Measurements from ENCODE around the gene RHBDF2.

DNA sequence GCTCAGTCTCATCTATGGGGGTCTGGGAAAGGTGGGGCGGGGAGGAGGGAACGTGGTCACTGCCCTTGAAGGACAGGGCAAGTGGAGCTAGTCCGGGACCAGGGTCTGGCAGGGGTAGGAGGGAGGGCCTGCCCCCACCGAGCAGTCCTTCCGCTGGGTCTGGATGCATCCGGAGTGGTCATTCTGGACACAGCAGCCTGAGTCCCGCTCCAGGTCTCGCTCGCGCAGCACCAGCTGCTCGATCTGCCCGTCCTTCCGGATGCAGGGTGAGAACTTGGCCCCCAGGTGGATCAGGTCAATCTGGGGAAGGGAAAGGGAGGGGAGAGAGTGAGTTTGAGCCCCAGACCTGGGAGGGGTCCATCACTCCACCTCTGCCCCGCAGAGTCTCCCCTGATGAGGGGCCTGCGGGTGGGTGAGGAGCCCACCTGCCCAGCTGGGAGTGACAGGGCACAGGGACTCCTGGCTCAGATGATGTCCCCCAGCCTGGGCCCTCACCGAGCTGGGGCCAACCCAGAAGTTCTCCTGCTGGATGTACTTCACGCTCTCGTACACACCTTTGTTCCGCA lies 6.9 kb downstream of the AANAT start:
- PRO-cap, result no peak

DNA sequence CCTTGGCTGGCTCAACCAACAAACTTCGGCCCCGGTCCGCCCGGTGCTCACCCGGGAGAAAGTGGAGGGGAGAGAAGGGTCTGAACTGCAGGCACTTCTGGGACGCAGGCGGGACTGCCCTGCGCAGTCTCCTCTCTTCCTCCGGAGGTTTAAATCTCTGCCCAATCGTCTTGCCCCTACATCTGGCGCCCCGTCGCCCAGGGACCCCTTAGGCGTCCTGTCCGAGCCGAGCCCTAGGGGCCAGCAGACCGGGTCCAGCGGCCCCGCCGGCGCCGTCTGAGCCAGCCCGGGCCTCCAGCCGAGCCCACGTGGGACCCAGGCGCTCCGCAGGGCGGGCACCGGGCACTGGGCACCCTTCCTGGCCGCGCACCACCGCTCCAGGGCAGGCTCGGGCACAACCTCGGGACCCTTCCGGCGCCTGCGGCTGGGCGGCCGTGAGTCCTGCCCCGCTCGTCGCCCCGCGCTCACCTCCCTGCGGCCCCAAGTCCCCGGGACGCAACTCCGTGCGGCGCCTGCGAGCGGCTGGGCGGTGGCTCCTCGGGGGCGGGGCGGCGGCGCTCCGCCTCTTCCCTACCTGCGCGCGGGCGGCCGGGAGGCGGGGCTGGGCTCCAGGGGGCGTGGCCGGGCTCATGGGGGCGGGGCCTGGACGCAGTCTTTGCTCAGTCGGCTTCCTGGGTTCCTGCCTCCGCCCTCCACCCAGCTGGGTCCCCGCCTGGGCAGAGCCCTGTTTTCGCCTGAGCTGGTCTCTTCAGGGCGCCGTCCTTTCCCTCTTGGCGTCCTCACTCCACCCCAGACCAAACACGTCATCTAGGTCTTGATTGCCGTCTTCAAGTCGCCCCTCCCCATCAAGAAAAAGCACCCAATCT lies at the start of gene RHBDF2:
TSS of gene RHBDF2 (minus strand) at position 539 of the 866 bp plus-strand sequence.
- PRO-cap, result unidirectional peak, minus-strand start at position 278 of the sequence; bidirectional peak, plus-strand start at position 662 of the sequence, minus-strand start at position 470 of the sequence

DNA sequence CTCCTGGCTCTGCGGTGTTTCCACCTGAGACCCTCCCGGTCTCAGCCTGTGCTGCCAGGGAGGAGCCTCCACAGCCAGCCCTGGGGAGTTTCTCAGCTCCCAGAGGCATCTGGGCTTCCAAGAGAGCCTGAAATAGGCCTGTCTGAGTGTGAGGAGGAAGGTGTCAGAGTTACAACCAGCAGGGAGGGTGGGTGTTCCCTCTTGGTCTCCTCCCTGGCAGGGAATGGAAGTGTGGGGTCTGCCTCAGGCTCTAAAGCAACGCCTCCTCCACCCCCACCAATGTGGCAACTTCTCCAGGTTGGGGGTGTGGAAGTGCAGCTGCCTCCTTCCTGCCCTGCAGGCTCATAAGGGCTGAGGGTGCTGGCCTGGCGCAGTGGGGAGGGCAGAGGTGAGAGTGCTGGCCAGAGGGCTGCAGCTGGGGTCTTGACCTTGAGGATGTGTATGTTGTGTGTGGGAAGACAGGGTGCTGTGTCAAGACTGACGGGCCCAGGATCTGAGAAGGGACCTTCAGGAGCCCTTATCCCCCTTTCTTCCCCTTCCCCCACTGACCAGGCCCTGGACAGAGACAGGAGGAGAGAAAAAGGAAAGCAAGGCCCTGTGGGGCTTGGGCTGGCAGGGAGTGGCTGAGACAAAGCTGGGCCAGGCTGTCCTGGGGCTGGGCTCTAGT lies 2.5 kb downstream of the CYGB start:
- PRO-cap, result no peak

DNA sequence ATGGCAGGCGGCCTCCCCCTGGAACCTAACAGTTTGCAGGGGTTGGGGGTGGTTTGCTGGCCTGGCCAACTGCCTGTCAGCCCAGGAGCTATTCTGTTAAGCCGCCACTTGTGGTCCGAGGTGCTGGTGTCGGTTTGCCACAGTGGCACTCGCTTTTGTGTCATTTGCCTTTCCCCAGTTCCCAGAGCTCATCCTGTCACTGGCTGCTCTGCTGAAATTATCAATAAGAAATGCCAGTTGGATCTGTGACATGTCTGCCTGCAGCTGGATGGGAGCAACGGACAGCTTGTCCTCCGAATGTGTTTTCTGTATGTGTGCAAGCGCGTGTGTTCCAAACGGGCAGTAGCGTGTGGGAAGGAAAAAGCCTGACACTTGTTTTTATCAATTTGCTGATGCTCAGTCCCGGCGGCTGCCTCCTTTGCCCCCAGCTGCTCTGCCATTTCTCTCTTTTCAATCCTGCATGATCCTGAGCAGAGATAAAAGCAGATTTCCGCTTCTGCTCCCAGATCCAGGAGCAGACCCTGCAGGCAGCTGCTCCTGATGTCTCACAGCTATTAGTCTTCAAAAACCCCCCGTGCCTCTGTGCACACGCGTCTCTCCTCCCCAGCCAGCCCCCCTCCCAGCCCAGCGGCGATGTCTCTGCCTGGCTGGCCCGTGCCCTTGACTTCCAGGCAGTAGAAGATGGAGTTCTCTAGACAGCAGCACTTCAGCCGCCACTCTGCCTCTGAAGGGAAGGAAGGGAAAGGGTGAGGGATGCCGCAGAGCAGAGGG lies 4.0 kb downstream of the PRCD start:
- PRO-cap, result no peak

GRCh38 chr17:76726994-76727140 lies 228 bp downstream of the METTL23 start:
- PRO-cap, result no peak

DNA sequence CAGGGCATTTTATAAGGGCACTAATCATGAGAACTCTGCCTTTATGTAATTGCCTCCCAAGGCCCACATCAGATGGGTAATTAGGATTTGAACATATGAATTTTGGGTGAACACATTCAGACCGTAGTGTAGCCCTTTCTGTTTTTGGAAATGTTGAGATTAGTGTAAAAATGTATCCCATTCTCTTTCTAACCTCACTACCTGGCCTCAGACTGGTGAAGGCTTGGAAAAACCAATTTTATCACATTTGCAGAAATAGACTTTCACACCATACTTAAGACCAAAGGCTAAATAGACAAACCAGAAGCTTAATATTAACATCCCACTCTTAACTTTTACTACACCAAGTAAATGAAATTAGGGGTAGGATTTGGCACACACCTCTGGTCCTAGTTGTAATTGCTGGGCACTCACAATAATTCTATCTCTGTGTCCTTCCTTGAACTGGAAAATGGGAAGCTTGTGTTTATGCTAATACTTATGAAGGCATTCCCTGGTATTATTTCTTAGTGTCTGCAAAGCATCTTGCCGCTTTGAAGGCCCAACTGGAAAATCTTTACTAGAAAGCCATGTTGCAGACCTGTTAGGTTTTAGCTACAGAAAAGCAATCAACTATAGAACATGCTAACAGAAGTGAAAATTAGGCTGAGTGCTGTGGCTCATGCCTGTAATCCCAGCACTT lies 4.9 kb downstream of the METTL23 start:
- PRO-cap, result no peak

GRCh38 chr17:76732689-76733785 lies 4.1 kb downstream of the SRSF2 start:
- PRO-cap, result no peak

- PRO-cap, result no peak
These were observed 26.3 kb upstream of the MGAT5B start for GRCh38 chr17:76841762-76842486.

GRCh38 chr17:77147370-77147752 lies 6.6 kb downstream of the SEC14L1 start:
- PRO-cap, result no peak

GRCh38 chr17:77188111-77188504 lies 47.3 kb downstream of the SEC14L1 start:
- PRO-cap, result no peak

GRCh38 chr17:77200711-77201088 lies 59.9 kb downstream of the SEC14L1 start:
- PRO-cap, result no peak

DNA sequence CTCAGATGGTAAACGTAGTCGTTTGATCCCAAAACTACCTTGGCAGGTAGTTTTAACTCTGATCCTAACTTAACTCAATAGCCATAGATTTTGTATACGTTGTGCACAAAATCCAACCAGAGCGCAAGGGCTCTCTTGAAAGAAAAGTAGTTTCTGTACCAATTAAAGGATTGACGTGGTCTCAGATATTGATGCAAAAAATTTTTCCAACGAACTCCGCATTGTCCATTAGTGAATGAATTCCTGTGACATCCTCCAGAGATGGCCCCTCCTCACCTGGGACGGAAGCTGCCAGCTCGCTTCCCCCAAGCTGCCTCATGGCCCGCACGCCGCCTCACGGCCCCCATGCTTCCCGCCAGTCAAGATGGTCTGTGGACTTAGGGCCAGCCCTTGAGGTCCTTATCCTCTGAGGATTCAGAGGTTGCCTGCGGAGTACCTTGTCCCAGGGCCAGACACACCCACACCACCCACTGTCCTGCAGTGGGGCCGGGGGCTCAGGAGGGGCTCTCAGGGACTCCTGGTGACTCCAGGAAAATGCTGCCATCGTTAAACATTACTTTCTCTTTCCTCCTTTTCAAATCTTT lies 67.1 kb upstream of the SEPTIN9 start:
- PRO-cap, result no peak

GRCh38 chr17:77287538-77288121 lies 6.3 kb downstream of the SEPTIN9 start:
- PRO-cap, result bidirectional peak, plus-strand start at chr17:77287958, minus-strand start at chr17:77287791

DNA sequence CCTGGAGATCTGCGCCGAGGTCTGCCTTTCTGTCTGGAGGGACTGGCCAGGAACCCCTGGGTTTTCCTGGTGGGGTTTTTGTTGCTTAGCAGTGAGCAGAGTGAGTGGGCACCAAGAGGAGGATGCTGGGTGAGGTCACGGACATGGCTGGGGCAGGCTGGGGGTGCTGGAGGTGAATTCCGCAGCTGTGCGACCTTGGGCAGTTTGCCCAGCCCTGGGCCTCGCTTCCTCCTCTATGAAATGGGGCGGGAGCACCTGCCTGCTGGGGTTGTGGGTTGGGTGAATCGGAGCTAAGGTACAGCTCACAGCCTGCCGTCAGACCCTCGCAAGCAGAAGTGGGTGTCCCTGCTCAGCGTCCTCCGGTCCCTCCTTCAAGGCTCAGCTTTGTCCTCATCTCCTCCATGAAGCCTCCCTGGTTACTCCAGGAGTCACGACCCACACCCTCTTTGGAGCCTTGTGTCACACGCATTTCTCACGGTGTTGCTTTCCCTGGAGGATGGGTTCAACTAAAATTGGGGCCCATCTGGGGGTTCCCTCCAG lies 23.9 kb downstream of the SEPTIN9 start:
- PRO-cap, result no peak

GRCh38 chr17:77394336-77395275 lies 113.3 kb downstream of the SEPTIN9 start:
- PRO-cap, result bidirectional peak, plus-strand start at chr17:77394721, minus-strand start at chr17:77394694

DNA sequence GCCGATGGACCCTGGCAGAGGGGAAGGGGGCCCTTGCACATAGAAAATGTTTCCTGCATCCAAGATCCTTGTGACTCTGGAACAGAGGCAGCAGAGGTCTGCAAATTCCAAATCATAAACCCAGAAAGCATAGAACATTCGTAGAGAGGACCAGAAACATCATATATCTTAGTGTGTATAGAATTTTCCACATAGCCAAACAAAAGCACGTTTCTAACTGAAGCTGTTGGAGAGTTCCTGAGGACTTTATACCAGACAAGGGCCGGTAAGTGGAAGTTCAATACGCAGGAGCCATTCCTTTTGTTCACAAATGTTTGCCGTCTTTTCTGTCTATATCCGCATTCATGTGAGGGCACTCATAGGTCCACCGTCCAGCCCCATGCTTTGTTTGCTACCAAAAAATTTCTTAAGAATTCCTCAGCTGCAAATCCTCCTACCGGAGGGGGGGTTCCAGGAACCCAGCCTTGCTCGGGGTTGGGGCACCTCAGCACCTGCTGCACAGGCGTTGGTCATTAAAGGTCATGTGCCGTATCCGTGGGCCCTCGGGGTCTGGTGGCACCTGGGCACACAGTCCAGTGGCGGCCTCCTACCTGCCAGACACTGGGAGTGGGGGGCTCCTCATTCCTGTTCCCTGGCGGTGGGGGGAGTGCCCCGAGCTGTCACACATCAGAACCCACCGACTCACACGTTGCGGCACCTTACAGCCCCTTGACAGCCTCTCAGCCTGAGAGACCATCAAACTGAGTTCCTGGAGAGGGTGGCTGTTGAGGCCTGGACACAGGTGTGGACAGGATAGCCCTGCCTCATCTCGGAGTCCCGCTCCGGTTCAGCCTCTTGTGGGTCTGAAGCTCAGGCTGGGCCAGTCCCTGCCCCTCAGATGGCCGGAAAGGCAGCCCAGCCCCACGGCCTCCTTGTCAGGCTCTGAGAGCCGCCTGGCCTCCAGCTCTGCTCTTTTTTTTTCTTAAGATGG lies 136.4 kb downstream of the SEPTIN9 start:
- PRO-cap, result unidirectional peak, plus-strand start at position 741 of the sequence

DNA sequence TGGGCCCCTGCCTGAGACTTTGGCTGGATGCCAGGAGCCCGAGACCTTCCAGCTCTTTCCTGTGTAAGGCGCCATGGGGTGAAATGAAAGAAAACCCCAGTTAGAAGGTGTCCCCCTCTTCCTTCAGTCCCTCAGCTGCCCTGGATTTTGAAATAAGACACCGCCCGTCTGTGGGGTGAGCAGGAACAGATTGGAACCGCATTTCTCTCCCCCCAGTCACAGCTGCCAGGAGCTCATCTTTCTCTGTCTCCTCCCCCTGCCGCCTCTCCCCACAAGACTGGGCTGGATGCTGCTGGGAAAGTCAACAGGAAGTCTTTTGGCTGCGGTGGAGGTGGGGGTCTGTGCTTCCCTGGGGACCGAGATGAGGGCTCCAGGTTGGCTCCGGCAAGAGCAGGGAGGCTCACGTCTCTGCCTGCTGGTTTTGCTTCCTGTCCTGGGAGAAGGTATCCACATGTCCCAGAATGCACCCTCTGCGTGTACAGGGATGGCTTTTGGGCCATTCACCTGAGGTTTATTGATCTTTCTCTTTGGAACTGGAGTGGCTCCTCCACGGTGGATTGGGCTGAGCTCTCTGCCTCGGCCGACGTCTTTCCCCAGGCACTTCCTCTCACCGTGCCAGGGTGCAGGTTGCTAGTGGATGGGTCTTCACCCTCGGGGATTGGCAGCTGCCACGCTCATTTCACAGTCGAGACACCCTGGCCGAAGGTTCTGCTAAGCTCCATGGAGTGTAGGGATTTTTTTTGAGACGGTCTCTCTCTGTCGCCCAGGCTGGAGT lies 140.0 kb downstream of the SEPTIN9 start:
- PRO-cap, result no peak

- PRO-cap, result no peak
These were observed 200.8 kb downstream of the SEPTIN9 start for GRCh38 chr17:77481958-77482552.

- PRO-cap, result no peak
These were observed 217.5 kb downstream of the SEPTIN9 start for GRCh38 chr17:77498381-77499596.

- PRO-cap, result no peak
These were observed 247.3 kb downstream of the SEPTIN9 start for GRCh38 chr17:77528323-77529369.

All from Calu3 (cell line).